ENCODE measurements around the gene PPP4R3B.

GRCh38 chr2:54603041-54604005 is 120.1 kb upstream of the EML6 start:
- RRBS: no CpG with 5 or more reads among the region's 6 CpGs

- RRBS: no CpG with 5 or more reads among the region's 4 CpGs
These were observed 113.8 kb upstream of the EML6 start for GRCh38 chr2:54609576-54610158.

DNA sequence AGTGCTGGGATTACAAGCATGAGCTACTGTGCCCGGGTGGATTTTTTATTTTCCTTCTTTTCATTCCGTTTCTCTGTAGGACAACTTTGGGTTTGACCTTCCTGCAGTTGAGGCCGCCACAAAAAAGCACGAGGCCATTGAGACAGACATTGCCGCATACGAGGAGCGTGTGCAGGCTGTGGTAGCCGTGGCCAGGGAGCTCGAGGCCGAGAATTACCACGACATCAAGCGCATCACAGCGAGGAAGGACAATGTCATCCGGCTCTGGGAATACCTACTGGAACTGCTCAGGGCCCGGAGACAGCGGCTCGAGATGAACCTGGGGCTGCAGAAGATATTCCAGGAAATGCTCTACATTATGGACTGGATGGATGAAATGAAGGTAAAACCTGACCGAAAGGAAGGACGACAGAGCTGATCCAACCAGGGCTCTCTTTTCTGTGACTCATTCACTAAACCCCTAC is 97.6 kb upstream of the EML6 start:
- RRBS: 100% methylated on average over 1 of the region's 19 CpGs

DNA sequence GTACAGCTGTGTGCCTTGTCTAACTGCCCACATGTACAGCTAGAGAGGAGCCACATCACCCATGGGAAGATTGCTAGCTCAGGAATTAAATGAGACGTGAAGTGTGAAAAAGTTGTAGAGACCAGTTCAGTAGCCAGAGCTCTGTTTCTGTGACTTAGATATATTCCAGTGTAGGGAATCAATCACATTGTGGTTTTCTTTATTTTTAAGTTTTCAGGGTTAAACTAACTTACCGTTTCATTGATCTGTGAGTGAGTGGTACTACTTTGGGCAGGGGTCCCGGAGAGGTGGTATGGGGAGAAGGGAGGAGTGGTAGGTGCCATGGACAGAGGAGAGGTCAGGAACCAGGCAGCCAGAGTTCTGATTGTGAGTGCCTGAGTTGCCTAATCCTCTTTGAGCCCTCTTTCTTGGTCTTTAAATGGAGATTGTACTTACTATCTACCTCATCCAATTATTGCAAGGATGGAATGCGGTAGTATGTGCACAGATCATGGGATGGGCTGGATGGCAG is 97.1 kb upstream of the EML6 start:
- RRBS: no CpG with 5 or more reads among the region's 4 CpGs

GRCh38 chr2:54630163-54630586 is 93.3 kb upstream of the EML6 start:
- RRBS: no CpG with 5 or more reads among the region's 2 CpGs

- RRBS: no CpG with 5 or more reads among the region's 9 CpGs
These were observed 81.5 kb upstream of the EML6 start for GRCh38 chr2:54641855-54642546.

- RRBS: no CpG with 5 or more reads among the region's 9 CpGs
These were observed 74.6 kb upstream of the EML6 start for GRCh38 chr2:54648841-54649244.

DNA sequence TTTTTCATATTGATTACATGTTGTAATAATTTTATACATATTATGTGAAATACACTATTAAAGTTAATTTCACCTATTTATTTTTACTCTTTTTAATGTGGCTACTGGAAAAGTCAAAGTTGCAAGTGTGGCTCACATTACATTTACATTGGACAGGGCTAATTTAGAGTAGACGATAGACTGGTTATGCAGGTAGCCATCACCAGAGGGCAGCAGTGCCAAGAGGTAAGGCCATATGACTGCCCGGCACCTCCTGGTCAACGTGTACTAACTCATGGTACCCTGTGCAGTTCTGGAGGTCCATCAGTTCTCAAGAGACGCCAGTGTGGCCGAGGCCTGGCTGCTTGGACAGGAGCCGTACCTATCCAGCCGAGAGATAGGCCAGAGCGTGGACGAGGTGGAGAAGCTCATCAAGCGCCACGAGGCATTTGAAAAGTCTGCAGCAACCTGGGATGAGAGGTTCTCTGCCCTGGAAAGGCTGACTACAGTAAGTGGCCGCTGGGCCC is 65.8 kb upstream of the EML6 start:
- RRBS: no CpG with 5 or more reads among the region's 12 CpGs

- RRBS: no CpG with 5 or more reads among the region's 14 CpGs
These were observed 87.9 kb downstream of the RTN4 start for GRCh38 chr2:54962141-54962916.

GRCh38 chr2:54980609-54981428 is 69.4 kb downstream of the RTN4 start:
- RRBS: no CpG with 5 or more reads among the region's 8 CpGs

DNA sequence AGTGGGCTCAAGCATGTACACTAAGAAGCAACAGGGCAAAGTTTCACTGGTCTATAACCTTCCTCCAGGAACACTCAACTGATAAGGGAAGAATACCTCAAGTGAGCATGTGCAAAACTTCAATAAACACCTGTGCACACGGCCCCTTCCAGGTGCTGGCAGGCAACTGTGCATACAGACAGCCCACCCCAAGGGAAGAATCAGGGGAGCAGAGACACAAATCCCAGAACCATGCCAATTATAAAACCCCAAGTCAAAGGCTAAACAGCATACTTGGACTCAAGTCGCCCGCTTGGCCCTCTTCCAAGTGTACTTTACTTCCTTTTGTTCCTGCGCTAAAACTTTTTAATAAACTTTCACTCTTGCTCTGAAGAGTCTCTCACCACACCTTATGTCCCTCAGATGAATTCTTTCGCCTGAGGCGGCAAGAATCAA is 85.9 kb upstream of the RTN4 start:
- RRBS: no CpG with 5 or more reads among the region's 6 CpGs

DNA sequence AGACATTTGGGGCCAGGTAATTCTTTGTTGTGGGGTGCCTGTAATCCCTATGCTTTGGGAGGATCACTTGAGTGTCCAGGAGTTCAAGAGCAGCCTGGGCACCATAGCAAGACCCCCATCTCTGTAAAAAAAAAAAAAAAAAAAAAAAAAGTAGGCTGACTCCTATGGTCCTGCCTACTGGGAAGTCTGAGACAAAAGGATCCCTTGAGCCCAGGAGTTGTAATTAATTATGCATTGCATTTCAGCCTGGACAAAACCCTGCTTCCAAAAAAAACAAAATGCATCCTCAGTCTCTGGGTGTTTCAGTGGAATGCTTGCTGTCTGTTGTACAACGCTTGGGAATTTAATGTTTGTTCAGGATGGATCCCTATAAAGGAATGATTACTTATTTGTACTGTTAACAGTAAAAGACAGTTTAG is 3.4 kb downstream of the RPS27A start:
- RRBS: no CpG with 5 or more reads among the region's 1 CpG

DNA sequence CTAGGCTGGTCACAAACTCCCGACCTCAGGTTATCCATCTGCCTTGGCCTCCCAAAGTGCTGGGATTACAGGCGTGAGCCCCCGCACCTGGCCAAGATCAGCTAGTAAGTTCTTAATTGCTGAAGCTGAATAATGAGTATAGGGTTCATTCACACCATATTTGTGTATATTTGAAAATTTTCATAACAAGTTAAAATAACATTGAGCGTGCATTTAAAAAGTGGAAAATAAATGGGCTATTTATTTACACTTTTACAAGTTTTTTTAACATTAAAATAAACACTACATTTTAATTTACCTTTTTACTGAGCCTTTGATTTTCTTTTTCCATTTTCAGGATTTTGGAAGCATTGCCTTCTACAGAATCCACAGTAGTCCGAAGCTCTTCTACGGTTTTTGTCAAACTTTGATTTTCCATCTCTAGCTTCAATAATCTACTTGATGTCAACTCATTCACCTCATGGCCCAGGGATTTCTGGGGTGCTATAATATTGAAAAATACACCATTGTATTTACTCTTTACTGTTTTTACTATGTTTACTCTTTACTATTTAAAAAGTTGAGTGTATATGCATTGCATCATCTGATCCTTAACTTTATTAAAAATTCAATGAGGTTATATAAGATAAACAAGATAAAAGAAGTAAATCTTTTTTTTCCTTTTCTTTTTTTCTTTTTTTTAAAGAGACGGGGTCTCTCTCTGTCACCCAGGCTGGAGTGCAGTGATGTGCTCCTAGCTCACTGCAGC is 70.3 kb upstream of the MTIF2 start:
- RRBS: no CpG with 5 or more reads among the region's 7 CpGs

GRCh38 chr2:55519895-55520723 is 591 bp downstream of the CFAP36 start:
- RRBS: 5% methylated on average over 2 of the region's 36 CpGs

- RRBS: no CpG with 5 or more reads among the region's 70 CpGs
These were observed at the start of gene PPP4R3B for GRCh38 chr2:55617415-55618342. Gene PPP4R3B, minus strand, starts transcription at chr2:55617622.

- RRBS: 2% methylated on average over 14 of the region's 29 CpGs
These were observed 725 bp downstream of the PNPT1 start for GRCh38 chr2:55692637-55693601.

- RRBS: no CpG with 5 or more reads among the region's 6 CpGs
These were observed 84.4 kb downstream of the EFEMP1 start for GRCh38 chr2:55839158-55839662.

GRCh38 chr2:55879752-55880481 is 43.7 kb downstream of the EFEMP1 start:
- RRBS: no CpG with 5 or more reads among the region's 4 CpGs

DNA sequence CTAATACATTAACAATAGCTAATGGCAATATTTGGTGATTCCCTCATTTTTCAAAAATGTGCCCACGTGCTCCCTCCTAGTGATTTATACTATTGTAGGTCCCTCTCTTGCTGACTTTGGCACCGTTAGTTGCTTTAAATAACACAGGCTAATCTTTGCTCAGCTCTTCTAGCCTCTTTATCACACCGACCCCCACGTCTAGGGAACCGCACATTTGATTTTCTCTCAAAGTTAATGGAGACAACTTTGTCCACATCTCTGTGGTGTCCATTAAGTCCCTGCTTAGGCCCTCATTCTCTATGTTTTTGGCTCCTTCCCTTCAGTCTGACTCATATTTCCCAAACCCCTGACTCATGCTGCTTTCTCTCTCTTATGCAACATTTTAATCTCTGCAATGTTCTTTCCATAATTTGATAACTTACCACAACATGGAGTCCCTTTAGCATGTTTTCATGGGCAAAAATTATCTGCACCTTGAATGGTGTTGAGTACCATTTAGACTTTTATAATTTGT is 38.0 kb downstream of the EFEMP1 start:
- RRBS: no CpG with 5 or more reads among the region's 5 CpGs

GRCh38 chr2:55917674-55918363 is 5.8 kb downstream of the EFEMP1 start:
- RRBS: 96% methylated on average over 5 of the region's 13 CpGs